Adrenal gland (tissue), 7 donors: Measurements from ENCODE around the genes MAGED2, PAGE2, PAGE5, SPIN3, SPIN4 and LAS1L.

GRCh38 chrX:54499197-54499662 lies 3.2 kb upstream of the FGD1 start:
- PRO-cap, 3 experiments, result no peak in any of the 3 experiments
- RAMPAGE, long total RNA, 4 experiments, result no peak in any of the 4 experiments
- RRBS, result no CpG with 5 or more reads among the region's 1 CpG

DNA sequence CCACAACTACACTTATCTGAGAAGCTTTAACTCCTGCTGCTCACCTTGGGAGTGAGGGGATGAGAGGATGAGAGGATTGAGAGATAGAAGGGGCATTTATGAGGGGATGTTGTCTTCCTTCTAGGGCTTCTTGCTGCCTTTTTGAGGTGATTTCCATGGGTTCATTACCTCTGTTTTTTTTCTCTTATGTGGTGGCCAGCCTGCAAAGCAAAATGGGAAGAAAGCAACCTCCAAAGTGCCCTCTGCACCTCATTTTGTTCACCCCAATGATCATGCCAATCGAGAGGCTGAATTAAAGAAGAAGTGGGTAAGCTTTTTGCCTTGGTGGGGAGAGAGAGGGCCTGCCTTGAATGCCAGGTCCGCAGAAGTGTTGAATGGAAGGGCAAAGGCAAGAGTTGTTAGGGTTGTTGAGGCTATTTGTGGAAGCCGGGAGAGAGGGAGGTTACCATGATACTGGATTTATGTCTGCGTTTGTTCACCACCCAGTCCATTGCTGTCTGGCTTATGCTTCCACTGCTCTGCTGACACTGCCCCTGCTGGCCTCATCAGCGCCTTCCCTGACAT lies 10.0 kb downstream of the GNL3L start:
- PRO-cap, 3 experiments, result no peak in any of the 3 experiments
- RAMPAGE, long total RNA, 4 experiments, result no peak in any of the 4 experiments
- RRBS, result no CpG with 5 or more reads among the region's 5 CpGs

DNA sequence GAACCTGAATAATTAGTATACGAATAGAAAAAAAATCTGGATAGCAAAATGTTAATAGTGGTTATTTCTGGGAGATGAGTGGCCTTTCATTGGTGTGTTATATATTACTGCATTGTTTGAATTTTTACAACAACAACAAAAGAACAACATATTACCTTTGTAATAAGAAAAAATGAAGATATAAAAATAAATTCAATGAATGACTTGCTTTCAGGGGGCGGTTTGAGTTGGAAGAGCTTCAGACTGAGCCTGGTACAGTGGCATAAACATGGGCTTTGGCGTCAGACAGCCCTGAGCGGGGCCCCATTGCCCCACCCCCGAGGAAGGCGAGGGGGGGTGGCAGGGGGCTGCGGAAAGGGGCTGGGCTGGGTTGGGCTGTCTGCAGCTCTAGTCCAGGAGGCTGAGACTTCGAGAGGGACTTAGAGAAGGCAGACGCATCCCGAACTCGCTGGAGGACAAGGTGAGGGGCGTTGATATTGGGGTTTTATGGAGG lies at the start of gene MAGED2:
Gene MAGED2, plus strand, starts transcription at position 403 of the 493 bp plus-strand sequence.
- PRO-cap, 3 experiments, result peak in 3 of 3 experiments; most common plus-strand start position 405 of the sequence (in 3)
- RAMPAGE, long total RNA, 4 experiments, result start-site peak on the plus strand in 3 of 4 experiments, centred at positions 415 to 417 of the sequence, 659 to 961 reads per replicate
- RRBS, result no CpG with 5 or more reads among the region's 12 CpGs

- PRO-cap, 3 experiments, result no peak in any of the 3 experiments
- RAMPAGE, long total RNA, 4 experiments, result start-site peak on the minus strand in 1 of 4 experiments, at chrX:54998772-54998789 at its widest, 8 reads per replicate
- RRBS, result no CpG with 5 or more reads among the region's 10 CpGs
Observed at GRCh38 chrX:54998249-54999067, 1.7 kb upstream of the APEX2 start.

DNA sequence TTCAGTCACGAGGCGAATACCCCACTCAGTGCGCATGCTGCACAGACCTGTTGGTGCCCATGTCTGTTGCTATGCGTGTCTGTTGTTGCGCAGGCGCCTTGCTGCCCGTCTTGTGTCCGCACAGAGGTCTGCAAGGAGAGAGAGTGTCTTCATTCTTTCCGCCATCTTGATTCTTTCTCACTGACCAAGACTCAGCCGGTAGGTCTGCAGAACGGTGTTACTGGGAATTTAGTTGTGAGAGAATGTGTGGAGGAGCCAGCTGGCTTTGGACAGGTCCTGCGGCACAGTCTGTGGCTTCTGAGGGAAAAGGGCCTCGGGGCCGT lies at the start of gene PAGE2:
Gene PAGE2, plus strand, starts transcription at position 113 of the 323 bp plus-strand sequence.
- PRO-cap, 3 experiments, result no peak in any of the 3 experiments
- RAMPAGE, long total RNA, 4 experiments, result no peak in any of the 4 experiments
- RRBS, result no CpG with 5 or more reads among the region's 14 CpGs

DNA sequence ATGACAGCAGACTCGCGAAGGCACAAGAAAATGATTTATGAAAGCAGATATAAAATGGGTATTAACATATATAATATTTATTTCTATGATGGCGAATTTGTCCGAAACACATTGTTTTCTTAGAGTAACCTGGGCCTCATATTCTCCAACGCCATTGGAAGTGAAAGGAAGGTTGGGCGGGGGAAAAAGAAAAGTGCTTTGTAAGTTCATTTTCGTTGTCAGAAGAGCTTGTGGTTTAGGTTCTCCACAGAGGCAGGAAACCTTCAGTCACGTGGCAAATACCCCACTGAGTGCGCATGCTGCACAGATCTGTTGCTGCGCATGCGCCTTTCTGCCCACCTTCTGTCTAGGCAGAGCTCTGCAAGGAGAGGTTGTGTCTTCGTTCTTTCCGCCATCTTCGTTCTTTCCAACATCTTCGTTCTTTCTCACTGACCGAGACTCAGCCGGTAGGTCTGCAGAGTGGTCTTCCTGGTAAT lies at the start of gene PAGE5:
Gene PAGE5, plus strand, starts transcription at position 340 of the 476 bp plus-strand sequence.
- PRO-cap, 3 experiments, result no peak in any of the 3 experiments
- RAMPAGE, long total RNA, 4 experiments, result no peak in any of the 4 experiments
- RRBS, result no CpG with 5 or more reads among the region's 17 CpGs

DNA sequence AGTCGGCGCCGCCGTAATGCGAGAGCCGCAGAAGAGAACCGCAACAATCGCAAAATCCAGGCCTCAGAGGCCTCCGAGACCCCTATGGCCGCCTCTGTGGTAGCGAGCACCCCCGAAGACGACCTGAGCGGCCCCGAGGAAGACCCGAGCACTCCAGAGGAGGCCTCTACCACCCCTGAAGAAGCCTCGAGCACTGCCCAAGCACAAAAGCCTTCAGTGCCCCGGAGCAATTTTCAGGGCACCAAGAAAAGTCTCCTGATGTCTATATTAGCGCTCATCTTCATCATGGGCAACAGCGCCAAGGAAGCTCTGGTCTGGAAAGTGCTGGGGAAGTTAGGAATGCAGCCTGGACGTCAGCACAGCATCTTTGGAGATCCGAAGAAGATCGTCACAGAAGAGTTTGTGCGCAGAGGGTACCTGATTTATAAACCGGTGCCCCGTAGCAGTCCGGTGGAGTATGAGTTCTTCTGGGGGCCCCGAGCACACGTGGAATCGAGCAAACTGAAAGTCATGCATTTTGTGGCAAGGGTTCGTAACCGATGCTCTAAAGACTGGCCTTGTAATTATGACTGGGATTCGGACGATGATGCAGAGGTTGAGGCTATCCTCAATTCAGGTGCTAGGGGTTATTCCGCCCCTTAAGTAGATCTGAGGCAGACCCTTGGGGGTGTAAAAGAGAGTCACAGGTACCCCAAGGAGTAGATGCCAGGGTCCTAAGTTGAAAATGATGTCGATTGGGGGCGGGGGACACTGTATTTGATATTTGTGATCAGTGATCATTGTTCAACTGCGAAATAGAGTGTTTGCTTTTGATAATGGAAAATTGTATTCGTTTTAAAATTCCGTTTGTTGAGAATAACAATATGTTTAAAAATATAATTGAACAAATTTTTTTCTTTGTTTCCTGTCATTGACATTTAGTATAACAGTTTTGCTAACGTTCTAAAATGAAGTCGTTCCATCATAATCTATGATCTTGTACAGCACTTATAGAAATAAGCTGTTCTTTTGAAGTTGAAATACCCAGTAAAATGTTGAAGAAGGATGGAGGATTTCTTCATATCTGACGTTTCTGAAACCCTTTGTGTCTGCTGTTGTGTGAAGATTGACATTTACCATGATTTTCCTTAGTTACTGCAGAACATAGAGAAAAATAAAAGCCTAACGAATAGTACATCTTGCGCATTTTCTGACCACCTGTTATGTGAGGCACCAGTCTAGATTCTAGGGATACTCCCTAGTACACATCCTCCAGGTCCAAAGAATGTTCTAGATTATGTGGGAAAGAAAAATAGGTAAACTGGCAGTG lies 920 bp downstream of the MAGEH1 start:
- PRO-cap, 3 experiments, result no peak in any of the 3 experiments
- RAMPAGE, long total RNA, 4 experiments, result no peak in any of the 4 experiments
- RRBS, result no CpG with 5 or more reads among the region's 45 CpGs

GRCh38 chrX:56494751-56495348 lies 68.6 kb upstream of the UBQLN2 start:
- PRO-cap, 3 experiments, result no peak in any of the 3 experiments
- RAMPAGE, long total RNA, 4 experiments, result no peak in any of the 4 experiments
- RRBS, result no CpG with 5 or more reads among the region's 9 CpGs

- PRO-cap, 3 experiments, result peak in 3 of 3 experiments; most common plus-strand start chrX:56564696 (in 3); most common minus-strand start chrX:56564565 (in 3)
- RAMPAGE, long total RNA, 4 experiments, result no peak in any of the 4 experiments
- RRBS, result no CpG with 5 or more reads among the region's 43 CpGs
Observed at GRCh38 chrX:56563929-56565145, 910 bp downstream of the UBQLN2 start.

DNA sequence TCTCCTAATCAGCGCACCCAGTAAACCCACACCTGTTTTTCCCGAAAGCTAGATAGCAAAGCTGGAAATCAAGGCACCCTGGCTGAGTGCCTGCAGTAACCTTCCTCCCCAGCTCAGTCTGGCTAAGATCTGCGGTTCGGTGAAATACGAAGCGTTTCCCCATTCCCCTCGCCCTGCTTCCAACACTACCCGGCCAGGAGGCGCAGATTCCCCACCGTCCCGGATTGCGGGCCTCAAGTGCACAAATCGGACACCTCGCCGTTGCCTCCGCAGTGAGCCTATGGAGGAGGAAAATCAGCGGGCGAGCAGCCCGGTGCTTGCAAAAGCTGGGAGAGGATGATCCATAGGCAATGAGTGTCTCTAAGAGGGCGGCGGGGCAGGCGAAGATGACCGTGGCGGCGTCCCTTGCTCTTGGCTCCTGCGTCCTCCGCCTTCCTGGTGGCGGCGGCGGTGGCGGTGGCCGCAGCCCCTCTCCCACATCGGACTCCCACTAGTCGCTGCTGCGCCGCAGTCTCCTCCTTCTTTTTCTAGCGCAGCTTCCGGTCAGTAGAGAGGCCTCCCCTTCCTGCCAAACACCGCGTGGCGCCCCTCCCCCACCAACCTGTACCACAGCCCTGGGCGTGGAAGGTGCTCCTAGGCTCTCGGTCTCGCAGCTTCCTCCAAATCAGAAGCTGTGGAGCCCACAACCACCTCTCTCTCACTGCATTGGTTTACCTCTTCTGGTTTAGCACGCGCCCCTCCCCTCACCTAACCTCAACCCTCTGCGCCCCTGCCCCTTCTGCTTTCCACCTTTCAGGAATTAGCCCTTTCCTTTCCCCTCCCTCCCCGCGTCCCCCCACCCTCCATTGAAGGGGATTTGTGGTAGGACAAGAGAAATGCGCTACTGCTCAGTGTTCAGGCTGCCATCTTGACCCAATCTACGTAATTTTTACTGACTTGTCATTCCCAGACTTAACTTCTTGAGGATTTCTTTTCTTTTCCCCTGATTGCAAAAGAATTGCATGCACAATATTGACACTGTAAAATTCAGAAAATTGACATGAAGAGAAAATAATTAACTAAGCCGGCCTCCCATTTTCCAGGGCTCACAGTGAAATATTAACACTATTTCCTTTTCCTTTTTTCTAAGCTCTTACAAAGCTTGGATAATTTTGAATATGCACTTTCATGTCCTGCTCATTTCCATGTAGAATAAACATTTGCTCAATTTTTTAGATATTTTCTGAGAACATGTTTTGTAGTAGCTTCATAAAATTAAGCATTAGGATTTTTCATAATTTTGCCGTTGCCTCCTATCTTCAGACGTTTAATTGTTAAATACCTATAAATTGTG lies at the start of gene SPIN3:
Gene SPIN3, minus strand, starts transcription at position 515 of the 1,333 bp plus-strand sequence.
- PRO-cap, 3 experiments, result peak in 3 of 3 experiments; most common plus-strand start position 662 of the sequence (in 3); most common minus-strand start position 487 of the sequence (in 3)
- RAMPAGE, long total RNA, 4 experiments, result start-site peak on the minus strand in 3 of 4 experiments, centred at positions 490 to 509 of the sequence, 70 to 198 reads per replicate
- RRBS, result 31% methylated on average over 6 of the region's 54 CpGs

DNA sequence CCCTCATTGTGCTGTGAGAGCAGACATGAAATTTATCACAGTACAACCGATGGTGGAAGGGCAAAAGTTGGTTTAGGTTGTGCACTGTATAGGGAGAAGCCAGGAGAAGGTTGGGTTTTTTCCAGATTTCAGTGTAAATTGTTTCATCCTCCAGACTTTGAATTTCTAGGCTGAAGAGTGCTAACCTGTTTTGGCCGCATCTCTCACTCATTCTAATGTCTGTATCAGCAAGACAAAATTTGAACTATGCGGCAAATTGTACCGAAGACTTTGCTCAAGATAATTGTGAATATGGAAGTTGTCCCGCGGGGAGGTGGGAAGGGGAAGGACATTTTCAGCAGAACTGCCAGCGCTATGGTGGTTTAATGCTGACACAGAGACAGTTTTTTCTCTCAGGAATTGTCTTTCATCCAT lies 639 bp upstream of the ZXDB start:
- PRO-cap, 3 experiments, result no peak in any of the 3 experiments
- RAMPAGE, long total RNA, 4 experiments, result no peak in any of the 4 experiments
- RRBS, result no CpG with 5 or more reads among the region's 7 CpGs

DNA sequence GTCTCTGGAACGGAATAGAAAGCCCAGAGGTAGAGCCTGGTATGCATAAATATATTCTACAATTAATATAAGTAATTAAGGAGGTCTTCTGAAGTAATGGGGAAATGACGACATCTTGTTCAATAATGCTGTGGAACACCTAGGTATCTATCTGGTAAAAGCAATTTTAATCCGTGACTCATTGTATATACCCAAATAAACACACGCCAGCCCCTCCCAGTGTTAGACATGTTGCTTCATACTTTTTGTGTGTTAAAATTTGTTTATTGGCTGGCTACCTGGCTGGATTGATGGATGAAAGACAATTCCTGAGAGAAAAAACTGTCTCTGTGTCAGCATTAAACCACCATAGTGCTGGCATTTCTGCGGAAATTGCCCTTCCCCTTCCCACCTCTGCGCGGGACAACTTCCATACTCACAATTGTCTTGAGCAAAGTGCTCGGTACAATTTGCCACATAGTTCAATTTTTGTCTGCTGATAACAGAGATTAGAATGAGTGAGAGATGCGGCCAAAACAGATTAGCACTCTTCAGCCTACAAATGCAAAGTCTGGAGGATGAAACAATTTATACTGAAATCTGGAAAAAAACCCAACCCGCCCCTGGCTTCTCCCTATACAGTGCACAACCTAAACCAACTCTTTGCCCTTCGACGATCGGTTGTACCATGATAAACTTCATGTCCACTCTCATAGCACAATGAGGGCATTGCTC lies 500 bp upstream of the ZXDA start:
- PRO-cap, 3 experiments, result no peak in any of the 3 experiments
- RAMPAGE, long total RNA, 4 experiments, result no peak in any of the 4 experiments
- RRBS, result no CpG with 5 or more reads among the region's 13 CpGs

GRCh38 chrX:63350891-63351922 lies at the start of gene SPIN4:
Gene SPIN4, minus strand, starts transcription at chrX:63351332.
- PRO-cap, 3 experiments, result peak in 3 of 3 experiments; most common plus-strand start chrX:63351527 (in 2); most common minus-strand start chrX:63351332 (in 3)
- RAMPAGE, long total RNA, 4 experiments, result no peak in any of the 4 experiments
- RRBS, result 19% methylated on average over 9 of the region's 61 CpGs

DNA sequence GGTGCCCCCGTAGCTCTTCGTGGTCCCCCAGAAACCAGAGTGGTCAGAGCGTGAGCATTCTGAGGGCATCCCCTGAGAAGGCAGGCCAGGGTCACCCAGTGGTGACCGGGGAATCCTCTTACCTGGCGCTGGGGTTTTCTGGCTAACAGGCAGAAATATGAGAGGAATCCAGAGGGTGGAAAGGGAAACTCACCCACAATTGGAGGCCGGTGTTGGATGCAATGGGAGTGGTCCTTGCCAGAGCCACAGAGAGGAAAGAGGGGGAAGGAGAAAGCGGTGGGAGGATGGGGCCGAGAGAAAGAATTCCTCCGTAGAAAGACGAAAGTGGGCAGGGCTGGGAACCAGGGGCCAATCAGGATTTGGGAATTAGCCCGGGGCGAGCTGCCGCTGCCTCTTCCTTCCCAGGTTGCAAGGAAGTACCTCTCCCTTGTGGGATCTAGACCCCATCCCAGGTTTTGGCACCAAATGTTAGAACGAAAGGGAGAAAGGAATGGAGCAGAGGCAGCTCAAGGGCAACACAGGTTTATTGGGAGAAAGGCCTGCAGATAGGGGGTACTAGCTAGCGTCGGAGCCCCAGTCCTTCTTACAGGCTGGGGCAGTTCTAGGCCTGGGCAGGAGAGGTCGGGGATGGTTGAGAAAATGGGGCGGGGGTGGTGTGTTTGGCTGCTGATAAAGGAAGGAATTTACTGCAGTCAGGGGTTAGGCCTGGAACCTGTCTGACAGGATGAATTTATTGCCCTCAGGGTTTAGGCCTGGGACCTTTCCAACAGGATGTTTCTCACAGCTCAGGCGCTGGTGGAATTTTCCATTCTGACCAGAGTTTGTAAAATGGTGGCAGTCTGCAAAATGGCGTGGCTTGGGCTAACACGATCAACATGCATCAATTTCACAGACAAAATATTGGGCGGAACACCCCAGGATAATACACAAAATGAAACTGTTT lies 83.2 kb upstream of the SPIN4 start:
- PRO-cap, 3 experiments, result no peak in any of the 3 experiments
- RAMPAGE, long total RNA, 4 experiments, result no peak in any of the 4 experiments
- RRBS, result 95% methylated on average over 5 of the region's 22 CpGs

- PRO-cap, 3 experiments, result no peak in any of the 3 experiments
- RAMPAGE, long total RNA, 4 experiments, result no peak in any of the 4 experiments
- RRBS, result no CpG with 5 or more reads among the region's 9 CpGs
Observed at GRCh38 chrX:63450842-63451403, 99.8 kb upstream of the SPIN4 start.

- PRO-cap, 3 experiments, result peak in 3 of 3 experiments; most common plus-strand start chrX:65534942 (in 1); most common minus-strand start chrX:65534787 (in 3)
- RAMPAGE, long total RNA, 4 experiments, result start-site peak on the minus strand in 3 of 4 experiments, at chrX:65534754-65534810 at its widest, 16 to 308 reads per replicate
- RRBS, result 29% methylated on average over 3 of the region's 54 CpGs
Observed at GRCh38 chrX:65534374-65535266, at the start of gene LAS1L. Gene LAS1L, minus strand, starts transcription at chrX:65534787.

GRCh38 chrX:65581787-65582471 lies 47.3 kb upstream of the LAS1L start:
- PRO-cap, 3 experiments, result no peak in any of the 3 experiments
- RAMPAGE, long total RNA, 4 experiments, result no peak in any of the 4 experiments
- RRBS, result no CpG with 5 or more reads among the region's 13 CpGs

- PRO-cap, 3 experiments, result no peak in any of the 3 experiments
- RAMPAGE, long total RNA, 4 experiments, result no peak in any of the 4 experiments
- RRBS, result no CpG with 5 or more reads among the region's 4 CpGs
Observed at GRCh38 chrX:65598518-65598946, 63.9 kb upstream of the LAS1L start.

- PRO-cap, 3 experiments, result no peak in any of the 3 experiments
- RAMPAGE, long total RNA, 4 experiments, result no peak in any of the 4 experiments
- RRBS, result no CpG with 5 or more reads among the region's 4 CpGs
Observed at GRCh38 chrX:65696454-65697105, 29.1 kb downstream of the MSN start.

DNA sequence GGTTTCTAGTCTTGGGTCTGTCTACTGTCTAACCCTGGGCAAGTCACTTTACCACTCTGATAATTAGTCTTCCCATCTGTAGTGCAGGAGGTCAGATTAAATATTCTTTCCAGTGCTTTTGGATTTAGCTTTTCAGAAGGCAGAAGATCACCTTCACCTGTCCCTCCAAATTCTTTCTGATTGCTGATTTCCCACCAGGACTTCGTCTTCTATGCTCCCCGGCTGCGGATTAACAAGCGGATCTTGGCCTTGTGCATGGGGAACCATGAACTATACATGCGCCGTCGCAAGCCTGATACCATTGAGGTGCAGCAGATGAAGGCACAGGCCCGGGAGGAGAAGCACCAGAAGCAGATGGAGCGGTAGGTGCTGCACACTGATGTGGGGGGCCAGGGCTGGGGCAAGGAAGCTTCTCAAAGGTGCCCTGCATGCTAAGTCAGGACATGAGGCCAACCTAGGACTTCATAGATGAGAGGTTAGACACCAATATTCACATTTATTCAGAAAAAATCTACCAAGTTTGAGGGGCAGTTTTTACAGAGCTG lies 67.7 kb downstream of the MSN start:
- PRO-cap, 3 experiments, result no peak in any of the 3 experiments
- RAMPAGE, long total RNA, 4 experiments, result no peak in any of the 4 experiments
- RRBS, result 82% methylated on average over 3 of the region's 9 CpGs